GM06990 (cell line): ENCODE measurements around a stretch of chr14.

GRCh38 chr14:90060133-90060919, 1.5 kb upstream of the KCNK13 start:
- RRBS: 5% methylated on average over 25 of the region's 78 CpGs

DNA sequence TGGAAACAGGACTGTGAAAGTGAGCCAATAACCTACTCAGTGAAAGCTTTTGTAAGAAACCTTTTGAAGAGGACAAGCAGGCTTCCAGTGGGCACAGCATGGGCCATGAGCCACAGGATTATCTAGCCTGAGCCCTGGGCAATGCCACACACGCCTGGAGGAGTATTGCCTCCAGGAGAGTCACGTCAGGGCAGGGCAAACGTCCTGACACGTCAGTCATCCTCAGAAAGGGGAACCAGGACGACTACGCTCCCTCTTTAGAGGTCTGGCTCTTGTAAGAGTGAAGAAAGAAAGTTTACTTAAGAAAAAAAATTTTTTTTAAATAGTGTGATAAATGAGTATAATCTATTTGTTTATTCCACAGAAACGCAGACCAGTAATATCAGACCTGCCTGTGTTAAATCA, 32.2 kb downstream of the NRDE2 start:
- RRBS: no CpG with 5 or more reads among the region's 7 CpGs

GRCh38 chr14:90303590-90304009, 28.1 kb downstream of the NRDE2 start:
- RRBS: no CpG with 5 or more reads among the region's 5 CpGs

- RRBS: no CpG with 5 or more reads among the region's 6 CpGs
These were observed 8.5 kb upstream of the CALM1 start for GRCh38 chr14:90388351-90388774.

DNA sequence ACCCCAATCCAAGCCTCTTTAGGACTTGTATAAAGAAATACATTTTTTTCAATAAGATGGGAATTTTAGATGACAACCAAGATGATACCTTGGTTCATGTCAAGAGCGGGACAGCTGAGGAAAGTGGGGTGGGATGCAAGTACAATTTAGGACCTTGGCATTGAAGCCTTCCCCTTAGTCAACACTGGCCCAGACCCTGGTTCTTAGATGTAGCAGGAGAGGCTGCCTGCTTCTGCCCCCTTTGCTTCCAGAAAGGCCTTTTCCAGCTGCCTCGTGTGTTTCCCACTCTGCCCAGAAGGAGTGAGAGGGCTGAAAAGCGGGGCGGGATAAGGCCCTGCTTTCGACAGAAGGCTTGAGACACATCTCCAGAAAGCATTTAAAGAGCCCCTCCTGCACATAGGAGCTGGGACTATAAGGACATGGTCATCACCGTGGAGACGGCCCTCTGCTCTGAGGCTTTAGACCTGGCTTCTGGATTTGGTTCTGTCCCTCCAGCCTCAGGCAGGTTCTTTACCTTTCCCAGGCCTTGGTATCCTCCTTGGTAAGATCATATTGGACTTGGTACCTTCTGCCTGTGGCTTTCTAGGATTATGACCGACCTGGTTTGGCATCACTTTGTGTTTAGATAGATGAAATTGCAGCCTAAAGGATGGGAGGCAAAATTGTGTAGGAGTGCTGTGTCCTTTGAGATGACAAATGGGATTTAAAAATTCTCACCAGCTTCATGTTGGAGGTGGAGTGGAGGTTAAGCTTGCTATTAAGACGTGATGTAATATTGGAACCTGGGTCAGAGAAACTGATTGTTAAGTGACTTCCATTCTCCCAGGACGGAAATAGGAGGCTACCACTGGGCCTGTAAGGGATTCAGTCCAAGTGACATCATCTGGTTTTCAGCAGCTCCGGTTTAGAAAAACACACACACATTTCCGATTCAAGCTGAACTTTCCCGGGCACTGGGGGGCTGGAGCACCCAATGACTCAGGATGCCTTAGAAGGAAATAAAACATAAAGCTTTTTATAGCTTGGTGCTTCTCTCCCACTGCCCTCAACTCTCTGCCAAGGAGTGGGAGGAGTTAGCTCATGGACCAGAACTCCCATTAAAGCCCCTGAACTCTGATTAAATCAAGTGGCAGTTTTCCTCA, 12.1 kb downstream of the CALM1 start:
- RRBS: no CpG with 5 or more reads among the region's 13 CpGs

DNA sequence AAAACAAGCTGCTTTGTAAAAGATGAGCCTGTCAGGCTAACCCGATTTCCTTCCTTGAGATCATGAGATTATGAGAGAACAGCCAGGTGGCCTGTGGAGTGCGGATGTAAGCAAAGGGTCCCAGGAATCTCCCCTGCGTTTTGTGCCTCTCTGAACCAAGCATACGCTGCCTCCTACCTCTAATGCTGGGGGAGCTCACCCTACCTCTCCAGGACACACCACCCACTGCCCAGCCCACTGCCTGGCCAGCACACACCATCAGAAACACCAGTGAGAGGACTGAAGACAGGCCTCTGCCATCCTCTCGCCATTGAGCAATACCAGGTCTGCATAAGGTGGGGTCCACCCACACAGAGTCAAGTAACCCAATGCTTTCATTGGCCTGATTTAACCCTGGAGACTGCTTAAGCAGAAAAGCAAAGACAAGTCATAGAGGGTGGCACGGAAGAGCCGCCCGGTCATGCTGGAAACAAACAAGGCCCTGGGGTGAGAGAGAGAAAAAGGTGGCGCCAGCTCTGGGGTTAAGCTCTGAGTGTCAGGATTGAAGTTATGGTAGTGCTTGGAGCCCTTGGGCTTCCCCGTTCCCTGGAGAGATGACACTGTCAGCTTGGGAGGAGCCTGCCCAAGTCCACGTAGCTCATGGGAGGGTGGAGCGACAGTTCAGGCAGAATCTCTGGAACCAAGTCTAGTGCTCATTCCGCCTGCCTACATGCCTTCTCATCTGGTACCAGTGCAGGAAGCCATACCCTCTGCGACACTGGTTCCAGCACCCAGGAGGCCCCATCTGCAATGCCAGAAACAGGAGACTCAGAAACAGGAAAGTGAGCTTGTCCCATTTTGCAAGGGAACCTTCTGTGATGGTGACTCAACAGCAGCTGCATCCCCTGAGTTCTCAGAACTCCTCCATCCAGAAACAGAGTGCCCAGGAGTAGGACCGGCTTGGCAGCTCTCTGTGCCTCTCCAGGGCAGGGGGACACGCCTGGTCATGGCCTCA, 46.7 kb downstream of the CALM1 start:
- RRBS: no CpG with 5 or more reads among the region's 16 CpGs

GRCh38 chr14:90518101-90518651, 121.3 kb downstream of the CALM1 start:
- RRBS: 25% methylated on average over 8 of the region's 17 CpGs

- RRBS: 37% methylated on average over 4 of the region's 24 CpGs
These were observed 159.1 kb downstream of the CALM1 start for GRCh38 chr14:90555632-90556560.

GRCh38 chr14:90574294-90575092, 177.7 kb downstream of the CALM1 start:
- RRBS: no CpG with 5 or more reads among the region's 12 CpGs

- RRBS: no CpG with 5 or more reads among the region's 5 CpGs
These were observed 163.5 kb downstream of the TTC7B start for GRCh38 chr14:90652709-90653207.

DNA sequence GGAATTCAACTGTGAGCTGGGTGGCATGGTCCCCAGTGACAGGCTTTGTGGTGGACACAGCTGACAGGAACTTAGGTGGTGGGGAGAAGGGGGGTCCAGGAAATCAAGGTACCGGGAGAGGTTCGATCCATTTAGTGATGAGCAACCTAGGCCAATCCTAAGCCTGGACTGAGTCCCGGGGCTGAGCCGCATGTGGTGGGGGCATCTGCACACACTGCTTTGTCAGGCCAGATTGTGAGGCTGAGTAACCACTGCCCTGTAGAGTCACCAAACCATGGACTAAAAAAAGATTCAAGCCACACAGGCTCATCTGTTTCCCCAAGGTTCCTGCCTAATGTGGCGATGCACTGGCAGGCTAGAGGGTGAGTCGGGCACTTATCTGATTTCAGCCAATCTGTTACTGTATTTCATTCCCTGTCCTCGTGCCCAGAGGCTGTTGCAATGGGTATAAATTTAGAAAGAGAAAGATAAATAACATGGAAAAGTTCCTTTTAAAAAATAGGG, 140.9 kb downstream of the TTC7B start:
- RRBS: 35% methylated on average over 3 of the region's 7 CpGs

GRCh38 chr14:90785264-90786013, 30.8 kb downstream of the TTC7B start:
- RRBS: no CpG with 5 or more reads among the region's 13 CpGs

DNA sequence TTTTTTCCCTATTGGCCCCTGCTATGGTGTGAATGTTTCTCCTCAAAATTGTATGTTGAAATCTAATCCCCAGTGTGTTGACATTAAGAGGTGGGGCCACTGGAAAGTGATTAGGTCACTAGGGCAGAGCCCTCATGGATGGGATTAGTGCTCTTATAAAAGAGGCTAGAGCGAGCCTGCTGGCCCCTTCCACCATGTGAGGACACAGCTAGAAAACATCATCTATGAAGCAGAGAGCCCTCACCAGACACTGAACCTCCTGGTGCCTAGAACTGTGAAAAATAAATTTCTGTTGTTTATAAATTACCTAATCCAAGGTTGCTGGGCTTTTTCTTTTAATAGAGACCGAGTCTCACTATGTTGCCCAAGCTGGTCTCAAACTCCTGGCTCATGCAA, 51.3 kb downstream of the RPS6KA5 start:
- RRBS: no CpG with 5 or more reads among the region's 2 CpGs

DNA sequence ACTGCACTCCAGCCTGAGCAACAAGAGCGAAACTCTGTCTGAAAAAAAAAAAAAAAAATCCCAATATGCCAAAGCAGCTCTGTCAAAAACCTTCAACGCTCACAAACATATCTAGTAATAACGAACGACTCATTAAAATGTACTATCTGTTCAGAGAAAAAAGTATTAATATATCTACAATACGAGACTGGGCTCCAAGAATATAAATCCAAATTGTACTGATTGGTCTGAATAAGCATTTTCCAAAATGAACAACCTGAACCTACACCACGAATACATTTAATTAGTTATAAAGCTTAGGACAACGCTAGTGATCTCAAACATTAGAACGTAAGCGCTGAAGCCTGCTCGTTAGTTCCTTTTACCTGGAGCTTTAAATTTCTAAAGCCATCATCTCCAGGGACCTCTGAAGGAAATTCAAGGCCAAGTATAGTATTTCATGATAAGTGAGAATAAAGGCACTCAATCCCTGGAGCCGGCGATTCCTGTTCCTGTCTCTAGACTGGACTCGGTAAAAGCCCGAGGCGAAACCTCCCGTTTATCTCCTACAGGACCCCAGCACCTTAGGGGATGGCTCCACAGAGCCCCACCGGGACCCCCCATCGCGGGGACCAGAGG, 1.0 kb downstream of the RPS6KA5 start:
- RRBS: 13% methylated on average over 4 of the region's 19 CpGs

DNA sequence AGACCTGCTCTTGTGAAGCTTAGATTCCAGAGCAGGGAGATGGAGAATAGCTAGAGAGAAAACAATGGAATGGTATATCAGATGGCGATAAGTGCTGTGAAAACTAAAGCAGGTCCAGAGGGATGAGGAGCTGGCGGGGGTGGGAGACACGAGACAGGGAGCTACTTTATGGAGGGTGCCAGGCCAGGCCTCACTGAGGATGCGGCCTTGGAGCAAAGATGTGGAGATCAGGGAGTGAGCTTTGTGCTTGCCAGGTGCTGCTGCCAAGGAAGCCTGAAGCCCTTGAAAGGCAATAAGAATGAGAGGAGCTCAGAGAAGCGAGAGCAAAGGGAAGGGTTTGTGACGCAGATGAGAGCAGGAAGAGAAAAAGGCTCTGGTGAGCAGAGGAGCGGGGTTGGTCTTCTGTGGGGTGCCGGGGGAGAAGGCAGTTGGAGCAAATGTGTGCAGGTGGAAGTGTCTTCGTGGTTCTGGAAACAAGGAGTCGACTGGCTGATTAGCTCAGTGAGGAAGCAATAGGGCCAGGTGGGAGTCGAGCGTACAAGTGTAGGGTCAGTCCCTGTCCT, 6.1 kb upstream of the DGLUCY start:
- RRBS: no CpG with 5 or more reads among the region's 12 CpGs

GRCh38 chr14:91125675-91126407, 12.0 kb downstream of the DGLUCY start:
- RRBS: no CpG with 5 or more reads among the region's 7 CpGs

DNA sequence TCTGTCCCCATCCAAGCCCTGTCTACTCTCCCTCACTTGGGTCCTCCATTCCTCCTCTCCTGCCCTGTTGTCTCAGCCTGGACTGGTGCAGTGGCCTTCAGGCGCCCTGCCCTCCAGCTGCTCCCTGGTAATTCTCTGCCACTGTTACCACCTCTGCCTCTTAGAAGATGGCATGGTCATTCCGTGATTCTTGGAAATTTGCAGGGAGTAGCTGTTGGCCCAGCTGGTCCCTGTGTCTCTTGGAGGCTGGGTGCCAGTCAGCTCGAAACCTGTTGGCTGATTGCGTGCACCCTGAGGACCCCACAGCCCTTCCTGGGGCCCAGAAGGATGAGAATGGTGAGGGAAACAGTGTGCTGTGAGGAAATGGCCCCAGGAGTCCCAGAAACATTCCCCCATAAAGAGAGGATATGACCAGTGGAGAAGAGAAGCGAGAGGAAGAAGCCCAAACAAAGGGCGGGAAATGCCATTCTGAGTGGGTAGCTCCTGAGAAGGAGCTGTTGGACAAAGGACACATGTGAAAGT, 22.4 kb downstream of the GPR68 start:
- RRBS: no CpG with 5 or more reads among the region's 6 CpGs

- RRBS: no CpG with 5 or more reads among the region's 9 CpGs
These were observed 66.8 kb upstream of the GPR68 start for GRCh38 chr14:91311181-91311772.

DNA sequence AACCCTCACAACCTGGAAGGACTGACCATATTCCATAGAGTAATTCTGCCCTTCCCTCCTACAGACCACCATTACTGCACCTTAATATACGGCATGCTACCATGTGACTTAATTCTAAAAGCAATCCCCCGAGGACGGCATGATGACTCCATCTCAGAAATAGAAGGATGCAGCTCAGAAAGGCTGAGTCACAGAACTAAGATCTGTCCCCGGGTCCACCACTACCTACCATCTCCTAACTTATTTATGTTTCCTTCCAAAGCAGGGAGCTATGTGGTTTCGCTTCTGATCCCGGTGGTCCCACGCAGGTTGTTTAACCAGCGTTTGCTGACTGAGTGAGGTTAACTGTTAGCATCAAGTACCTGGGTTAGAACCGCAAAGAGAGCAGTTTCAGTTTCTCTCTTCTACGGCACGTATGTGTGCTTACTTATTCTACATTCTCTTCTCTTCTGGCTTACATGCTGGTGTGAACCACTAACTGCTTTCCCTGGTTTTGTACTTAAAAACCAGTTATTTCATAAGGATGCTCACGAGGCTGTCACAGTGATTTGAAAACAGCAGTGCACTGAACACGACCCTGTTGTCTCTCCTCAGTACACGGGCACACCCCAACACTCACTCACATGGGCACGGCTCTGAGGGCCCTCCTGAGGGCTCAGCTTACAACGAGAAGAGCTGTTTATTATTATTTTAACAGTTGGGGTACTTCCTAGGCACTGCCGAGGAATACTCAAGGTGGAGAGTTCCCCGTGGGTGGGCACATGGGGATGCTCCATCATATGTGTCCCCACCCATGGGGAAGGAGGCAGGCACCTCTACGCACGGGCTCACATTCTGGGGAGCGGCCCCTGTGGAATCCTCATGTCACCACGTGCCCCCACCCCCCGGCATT, 66.6 kb downstream of the CCDC88C start:
- RRBS: 18% methylated on average over 2 of the region's 23 CpGs

DNA sequence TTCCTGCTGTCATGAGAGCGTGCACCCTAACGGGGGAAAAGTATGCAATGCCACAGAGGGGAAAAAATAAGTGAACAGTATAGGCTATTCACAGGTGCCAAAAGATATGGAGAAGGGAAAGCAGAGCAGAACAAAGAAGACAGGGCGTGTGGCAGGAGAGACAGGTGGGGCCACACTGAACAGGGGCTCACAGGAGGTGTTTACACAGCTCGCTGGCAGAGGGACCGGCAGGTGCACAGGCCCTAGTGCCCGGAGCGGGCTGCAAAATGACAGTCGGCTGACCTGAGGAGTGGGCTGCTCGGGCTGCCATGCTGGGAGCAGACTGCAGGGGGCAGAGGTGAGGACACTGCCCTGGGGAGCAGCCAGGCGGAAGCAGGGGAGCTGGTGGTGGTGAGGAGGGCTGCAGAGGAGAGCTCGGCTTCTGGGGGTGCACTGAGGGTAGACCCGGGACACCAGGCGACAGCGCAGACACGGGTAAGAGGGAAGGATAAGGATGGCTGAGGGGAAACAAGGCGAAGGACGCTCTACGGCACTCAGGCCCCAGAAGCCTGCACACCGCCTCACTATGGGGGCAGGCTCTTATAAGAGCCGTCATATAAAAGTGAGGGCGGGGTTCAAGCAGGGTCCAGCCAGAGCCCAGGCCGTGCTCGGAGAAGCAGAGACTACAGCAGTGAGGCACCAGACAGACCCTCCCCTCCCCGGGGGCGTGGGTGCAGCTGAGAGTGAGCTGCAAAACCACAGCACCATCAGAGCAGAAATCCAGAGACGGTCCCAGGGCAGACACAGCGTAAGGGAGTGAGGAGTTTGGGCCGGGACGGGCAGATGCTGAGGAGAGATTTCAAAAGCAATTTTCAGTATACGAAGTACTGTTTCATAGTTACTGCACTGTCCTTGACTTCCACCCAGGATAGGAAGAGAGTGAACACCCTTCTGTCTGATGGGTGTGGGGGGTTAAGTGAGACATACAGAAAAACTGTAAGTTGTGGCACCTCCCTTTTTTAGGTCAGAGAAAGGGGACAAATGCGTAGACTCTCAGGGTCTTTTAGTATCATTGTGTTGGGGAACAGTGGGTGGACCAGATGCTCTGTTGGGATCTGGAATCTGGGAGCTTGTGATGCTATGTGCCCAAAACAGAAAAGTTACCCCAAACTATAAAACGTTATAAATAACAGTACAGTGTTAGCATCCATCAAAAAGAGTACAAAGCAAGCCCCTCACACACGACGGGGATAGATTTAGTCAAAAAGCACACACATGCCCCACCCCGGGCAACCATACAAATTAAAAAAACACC, 62.4 kb downstream of the CCDC88C start:
- RRBS: 23% methylated on average over 4 of the region's 35 CpGs